NT2/D1 (cell line): Measurements from ENCODE around the gene NR5A2.

DNA sequence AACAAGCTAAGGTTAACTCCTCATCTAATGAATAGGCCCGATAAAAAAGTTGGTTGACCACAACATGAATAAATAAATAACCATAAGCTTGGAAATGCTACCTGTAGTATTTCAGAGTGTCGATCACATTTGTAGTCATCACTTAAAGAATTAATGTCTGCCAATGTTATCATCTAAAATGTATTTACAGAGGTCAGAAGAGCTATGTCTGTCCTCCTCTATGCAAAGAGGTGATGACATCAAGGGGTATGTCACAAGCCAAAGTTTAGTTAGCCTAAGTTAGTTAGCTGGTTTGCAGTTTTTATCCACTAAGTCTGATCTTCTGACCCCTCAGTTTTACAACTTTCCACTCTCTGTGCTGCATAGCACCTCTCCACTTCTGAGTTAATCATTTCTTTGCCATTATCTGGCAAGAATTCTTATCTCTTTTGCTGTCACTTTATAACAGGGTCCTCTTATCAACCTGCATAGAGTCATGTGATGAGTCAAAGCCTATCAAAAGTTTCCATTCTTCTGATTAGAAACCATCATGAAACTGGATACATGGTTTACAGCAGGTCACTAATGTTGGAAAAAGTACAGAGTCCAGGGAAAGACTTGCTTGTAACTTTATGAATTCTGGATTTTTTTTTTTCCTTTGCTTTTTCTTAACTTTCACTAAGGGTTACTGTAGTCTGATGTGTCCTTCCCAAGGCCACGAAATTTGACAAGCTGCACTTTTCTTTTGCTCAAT, at the start of gene NR5A2:
Gene NR5A2, plus strand, starts transcription at position 640 of the 733 bp plus-strand sequence.
- RRBS, 2 experiments, result no CpG with 5 or more reads among the region's 3 CpGs

DNA sequence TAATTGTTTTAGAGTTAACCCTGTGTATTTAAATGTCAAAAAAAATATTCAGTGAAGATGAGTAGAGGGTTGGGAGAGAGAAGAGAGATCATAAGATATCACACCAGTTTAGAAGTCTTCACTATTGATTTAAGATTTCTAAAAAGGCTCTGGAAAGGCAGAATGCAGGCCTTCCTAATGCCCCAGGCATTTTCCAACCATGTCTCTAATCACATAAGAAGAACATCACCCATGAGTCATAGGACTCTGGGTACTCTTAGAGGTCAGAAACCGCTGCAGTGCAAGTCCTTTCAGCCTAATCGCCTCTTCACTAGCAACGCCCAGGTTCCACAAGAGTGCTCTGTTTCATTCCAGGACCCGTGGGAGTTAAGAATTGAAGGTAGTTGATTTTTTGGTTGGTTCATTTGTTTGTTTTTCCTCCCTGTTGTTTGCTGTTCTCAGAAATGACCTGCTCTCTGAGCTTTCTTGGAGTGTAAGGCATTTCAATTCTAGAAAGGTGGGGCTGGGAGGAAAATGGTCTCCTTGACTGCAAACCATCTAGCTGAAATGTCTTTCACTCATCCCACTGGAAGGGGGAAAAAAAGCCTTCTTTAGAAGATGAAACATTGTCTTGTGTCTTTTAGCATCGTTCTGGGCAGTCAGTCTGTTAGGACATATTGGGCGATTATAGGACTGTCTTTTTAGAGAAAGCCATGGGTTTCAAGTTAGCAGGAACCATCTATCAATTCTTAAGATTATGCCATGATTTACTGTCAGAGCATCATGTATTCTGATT, 123.3 kb downstream of the NR5A2 start:
- RRBS, 2 experiments, result no CpG with 5 or more reads among the region's 6 CpGs

DNA sequence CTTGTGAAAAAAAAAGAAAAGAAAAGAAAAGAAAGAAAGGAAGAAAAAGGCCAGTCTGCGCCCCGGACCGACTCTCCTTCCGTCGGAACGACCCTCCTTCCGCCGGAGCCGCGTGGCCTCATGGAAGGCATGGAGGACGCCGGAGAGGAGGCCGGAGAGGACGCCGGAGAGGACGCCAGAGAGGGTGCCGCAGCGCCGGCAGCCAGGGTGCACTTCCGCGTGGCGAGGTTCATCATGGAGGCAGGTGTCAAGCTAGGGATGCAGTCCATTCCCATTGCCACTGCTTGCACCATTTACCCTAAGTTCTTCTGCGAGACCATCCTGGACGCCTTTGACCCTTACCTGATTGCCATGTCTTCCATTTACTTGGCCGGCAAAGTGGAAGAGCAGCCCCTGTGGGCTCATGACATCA, 185.9 kb downstream of the NR5A2 start:
- RRBS, 2 experiments, result 91 to 95% methylated on average over 4 to 5 of the region's 25 CpGs

- RRBS, 2 experiments, result no CpG with 5 or more reads among the region's 1 CpG
Observed at GRCh38 chr1:200255334-200255819, 154.5 kb downstream of the ZNF281 start.

GRCh38 chr1:200301937-200302942, 107.6 kb downstream of the ZNF281 start:
- RRBS, 2 experiments, result 2 to 3% methylated on average over 3 of the region's 50 CpGs

DNA sequence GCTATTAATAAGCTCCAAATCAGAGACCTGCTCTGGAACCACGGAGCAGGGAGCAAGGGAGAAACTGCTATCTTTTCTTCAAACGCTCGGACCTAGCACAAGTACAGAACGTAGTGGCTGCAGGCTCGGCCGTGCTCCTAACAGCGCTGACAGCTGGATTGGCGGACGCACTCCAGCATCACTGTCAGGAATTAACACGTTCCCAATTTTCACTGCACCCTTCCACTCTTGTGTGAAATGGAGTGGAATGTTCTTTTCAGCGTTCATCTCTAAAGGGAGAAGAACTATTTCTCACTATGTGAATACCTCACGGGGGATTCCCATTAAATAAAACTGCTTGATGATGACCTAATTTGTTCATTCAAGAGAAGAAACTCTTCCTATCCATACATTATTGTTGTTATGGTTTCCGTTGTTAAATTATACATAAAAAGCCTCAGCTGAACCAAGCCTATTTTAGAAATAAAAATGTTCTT, 106.9 kb downstream of the ZNF281 start:
- RRBS, 2 experiments, result no CpG with 5 or more reads among the region's 13 CpGs

GRCh38 chr1:200473812-200474176, 64.0 kb upstream of the ZNF281 start:
- RRBS, 2 experiments, result no CpG with 5 or more reads among the region's 8 CpGs

- RRBS, 2 experiments, result no CpG with 5 or more reads among the region's 6 CpGs
Observed at GRCh38 chr1:200483426-200484011, 73.7 kb upstream of the ZNF281 start.

- RRBS, 2 experiments, result no CpG with 5 or more reads among the region's 5 CpGs
Observed at GRCh38 chr1:200852265-200852938, 20.4 kb upstream of the GPR25 start.

GRCh38 chr1:200896498-200897554, 2.1 kb downstream of the INAVA start:
- RRBS, 2 experiments, result no CpG with 5 or more reads among the region's 13 CpGs

DNA sequence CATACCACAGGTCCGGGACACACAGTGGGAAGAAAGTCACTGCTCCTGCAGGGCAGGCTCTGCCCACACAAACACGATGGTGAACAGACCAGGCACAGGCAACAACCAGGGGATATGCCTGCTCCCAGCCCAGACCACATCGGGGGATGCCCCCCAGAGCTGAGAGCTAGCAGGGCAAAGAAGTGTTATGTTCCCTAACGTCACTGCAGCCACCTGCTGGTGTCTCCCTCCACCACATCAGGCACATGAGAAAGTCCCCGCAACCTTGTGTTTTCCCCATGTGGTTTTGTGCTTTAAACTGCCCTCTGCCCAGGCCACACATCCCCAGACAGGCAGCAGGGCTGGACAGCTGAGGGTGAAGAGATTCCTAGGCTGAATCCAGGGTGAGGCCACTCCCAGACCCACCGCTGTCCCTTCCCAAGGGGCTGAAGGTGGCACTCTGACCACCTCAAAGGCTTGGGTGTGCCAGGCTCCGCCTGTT, 53.5 kb downstream of the KIF21B start:
- RRBS, 2 experiments, result no CpG with 5 or more reads among the region's 7 CpGs

DNA sequence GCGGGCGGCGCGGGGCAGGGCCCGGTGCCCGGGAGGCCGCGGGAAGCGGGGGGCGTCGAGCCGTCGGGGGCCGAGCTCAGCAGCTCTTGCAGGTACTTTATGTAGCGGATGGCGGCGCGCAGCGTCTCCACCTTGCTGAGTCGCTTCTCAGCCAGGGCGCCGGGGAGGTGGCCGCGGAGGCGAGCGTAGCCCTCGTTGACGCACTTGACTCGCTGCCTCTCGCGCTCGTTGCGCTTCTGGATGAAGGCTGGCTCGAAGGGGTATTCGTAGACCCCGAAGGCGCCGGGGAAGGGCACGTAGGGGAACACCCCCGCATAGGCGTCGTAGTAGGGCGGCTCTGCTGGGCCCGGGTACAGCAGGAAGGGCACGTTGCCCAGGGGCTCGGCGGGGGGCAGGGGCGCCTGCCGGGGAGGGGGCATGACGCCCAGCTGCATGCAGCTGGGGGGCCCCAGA, 2.7 kb upstream of the CACNA1S start:
- RRBS, 2 experiments, result 27 to 40% methylated on average over 18 to 24 of the region's 50 CpGs

DNA sequence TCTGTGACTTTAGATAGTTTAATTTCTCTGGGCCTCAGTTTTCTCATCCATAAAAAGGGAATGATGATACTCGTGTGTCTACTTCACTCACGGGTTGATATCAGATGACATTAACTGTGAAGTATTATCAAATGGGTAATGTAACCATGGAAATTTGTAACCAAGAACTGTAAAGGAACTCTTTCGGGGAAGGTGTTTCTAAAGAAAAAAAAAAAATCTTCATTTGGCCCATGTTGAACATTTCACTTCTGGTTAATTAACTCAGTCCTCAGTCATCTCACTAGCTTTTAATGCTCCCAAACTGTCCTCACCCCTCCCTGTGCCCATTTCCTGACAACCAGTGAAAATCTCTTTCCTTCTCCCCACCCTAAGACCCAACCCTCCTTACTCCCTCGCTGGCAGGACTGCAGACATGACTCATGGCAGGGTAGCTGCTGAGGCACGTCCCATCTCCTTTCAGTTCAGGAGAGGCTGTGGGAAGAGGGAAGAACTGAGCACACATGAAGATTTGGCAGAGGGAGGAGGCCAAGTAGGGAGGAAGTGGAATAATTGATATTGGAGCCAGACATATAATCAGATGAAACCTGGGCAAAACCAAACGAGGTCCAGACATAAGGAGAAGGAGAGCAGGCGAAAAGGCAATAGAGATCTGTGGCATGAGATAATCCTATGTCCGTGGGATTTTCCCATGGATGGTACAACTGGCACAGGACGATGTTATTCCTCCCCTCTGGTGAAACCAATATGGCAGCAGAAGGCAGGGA, 12.6 kb downstream of the PKP1 start:
- RRBS, 2 experiments, result no CpG with 5 or more reads among the region's 9 CpGs

- RRBS, 2 experiments, result no CpG with 5 or more reads among the region's 7 CpGs
Observed at GRCh38 chr1:201346246-201347102, 31.0 kb downstream of the TNNT2 start.

- RRBS, 2 experiments, result no CpG with 5 or more reads among the region's 7 CpGs
Observed at GRCh38 chr1:201365577-201366093, 11.8 kb downstream of the TNNT2 start.

- RRBS, 2 experiments, result no CpG with 5 or more reads among the region's 14 CpGs
Observed at GRCh38 chr1:201372278-201373233, 4.9 kb downstream of the TNNT2 start.

DNA sequence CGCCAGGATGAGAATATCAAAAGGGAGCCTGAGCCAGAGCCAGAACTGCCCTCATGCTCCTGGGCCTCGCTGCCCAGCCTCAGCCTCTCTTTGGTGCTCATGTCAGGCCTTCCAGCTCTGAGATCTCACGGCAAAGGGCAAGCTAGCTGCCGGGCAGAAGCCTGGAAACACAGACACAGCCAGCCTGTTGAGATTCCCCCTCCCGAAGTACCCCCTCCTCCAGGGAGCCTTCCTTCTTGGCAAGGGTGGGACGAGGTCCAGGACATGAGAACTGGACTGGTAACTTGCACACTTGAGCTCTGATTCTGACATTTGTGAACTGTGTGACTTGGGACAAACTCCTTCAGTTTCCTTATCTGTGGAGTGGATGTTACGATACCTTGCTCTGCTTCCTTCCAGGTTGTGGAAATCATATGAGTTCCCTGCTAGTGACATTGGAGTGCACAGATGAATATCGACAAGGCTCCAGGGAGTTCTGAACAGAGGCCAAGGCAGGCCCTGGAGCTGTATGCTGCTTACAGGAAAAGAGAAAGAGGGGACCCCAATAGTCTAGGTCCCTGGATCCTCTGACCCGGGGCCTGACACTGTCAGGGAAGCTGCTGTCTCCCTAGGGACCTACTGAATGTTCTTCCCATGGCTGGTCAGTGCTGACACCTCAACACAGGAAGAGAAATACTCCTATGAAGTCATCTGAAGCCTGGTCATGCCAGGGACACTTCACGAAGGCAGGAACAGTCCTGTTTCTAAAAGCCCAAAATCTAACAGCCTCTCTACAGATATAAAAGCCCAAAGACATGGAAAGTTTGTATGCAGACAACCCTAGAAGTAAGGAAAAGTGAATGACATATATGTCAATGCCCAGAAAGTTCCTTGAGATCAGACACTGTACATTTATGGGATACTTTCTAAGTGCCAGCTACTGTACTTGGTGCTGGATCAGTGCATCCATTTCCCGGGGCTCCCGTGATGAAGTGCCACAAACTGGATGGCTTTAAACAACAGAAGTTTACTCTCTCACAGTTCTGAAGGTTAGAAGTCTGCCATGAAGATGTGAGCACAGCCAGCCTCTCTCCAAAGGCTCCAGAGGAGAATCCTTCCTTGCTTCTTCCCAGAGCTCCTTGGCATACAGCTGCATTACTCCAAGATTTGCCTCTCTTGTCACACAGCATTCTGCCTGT, 1.7 kb upstream of the LAD1 start:
- RRBS, 2 experiments, result no CpG with 5 or more reads among the region's 12 CpGs

DNA sequence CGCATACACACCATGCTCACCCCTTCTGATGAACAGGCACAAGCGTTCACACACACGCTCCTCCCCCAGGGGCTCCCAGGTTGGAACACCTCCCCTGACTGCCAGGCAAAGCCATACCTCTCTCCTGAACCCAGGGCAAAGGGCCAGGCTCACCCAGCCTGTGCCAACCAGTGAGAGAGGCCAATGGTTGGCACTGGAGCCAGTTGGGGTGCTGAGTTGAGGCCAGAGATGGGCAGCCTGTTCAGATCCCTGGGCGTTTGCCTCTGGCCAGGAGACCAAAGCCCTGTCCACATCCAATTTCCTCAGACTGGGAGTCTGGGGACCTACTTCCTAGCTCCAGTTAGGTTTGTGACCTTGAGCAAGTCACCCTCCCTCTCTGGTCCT, 5.7 kb upstream of the LAD1 start:
- RRBS, 2 experiments, result no CpG with 5 or more reads among the region's 4 CpGs

DNA sequence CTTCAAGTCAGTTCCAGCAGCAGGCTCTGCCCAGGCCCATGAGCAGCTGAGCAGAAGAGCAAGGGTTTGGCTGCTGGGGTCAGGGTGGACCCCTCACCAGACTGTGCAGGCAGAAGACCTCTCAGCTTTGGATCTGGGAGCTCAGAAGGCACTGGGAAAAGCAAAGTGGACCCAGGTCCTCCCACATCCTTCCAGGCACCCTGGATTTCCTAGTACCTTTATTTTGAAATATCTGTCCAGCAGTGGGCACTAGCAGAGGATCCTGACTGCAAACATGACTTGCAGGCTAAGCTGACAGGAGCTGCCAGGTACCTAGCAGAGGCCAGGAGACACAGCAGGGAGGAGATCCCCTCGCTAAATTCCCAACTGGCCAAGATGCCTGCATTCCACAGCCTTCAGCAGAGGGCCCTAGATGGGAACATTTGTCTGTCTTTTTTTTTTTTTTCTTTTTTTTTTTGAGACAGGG, 13.3 kb downstream of the PHLDA3 start:
- RRBS, 2 experiments, result no CpG with 5 or more reads among the region's 1 CpG